ENCODE data around the genes B3GNT2, WDPCP and MDH1.

GRCh38 chr2:61426211-61426713 is 44.6 kb downstream of the USP34 start:
- RAMPAGE, long total RNA = no peak
- RRBS = no CpG with 5 or more reads among the region's 4 CpGs

- RAMPAGE, long total RNA = no peak
- RRBS = no CpG with 5 or more reads among the region's 5 CpGs
Measured at GRCh38 chr2:61460025-61460669, 10.7 kb downstream of the USP34 start.

DNA sequence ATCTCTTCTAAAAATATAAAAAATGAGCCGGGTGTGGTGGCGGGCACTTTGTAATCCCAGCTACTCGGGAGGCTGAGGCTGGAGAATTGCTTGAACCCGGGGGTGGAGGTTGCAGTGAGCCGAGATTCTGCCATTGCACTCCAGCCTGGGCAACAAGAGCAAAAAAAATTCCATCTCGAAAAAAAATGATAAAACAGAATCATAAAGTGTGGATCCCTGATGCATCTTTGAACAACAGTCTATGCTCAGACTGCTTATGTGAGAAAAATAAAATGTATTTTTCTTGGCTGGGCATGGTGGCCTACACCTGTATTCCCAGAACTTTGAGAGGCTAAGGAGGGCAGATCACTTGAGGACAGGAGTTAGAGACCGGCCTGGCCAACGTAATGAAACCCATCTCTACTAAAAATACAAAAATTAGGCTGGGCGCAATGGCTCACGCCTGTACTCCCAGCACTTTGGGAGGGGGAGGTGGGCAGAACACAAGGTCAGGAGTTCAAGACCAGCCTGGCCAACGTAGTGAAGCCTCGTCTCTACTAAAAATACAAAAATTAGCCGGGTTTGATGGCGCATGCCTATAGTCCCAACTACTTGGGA is 3.3 kb upstream of the USP34 start:
- RAMPAGE, long total RNA = no peak
- RRBS = no CpG with 5 or more reads among the region's 14 CpGs

GRCh38 chr2:61512701-61513314 is 25.3 kb downstream of the XPO1 start:
- RAMPAGE, long total RNA = no peak
- RRBS = no CpG with 5 or more reads among the region's 11 CpGs

- RAMPAGE, long total RNA = no peak
- RRBS = 3% methylated on average over 11 of the region's 49 CpGs
Measured at GRCh38 chr2:61537261-61537672, 889 bp downstream of the XPO1 start.

GRCh38 chr2:61854336-61855303 is 760 bp upstream of the FAM161A start:
- RAMPAGE, long total RNA = no peak
- RRBS = no CpG with 5 or more reads among the region's 36 CpGs

GRCh38 chr2:61887620-61888276 is 708 bp downstream of the CCT4 start:
- RAMPAGE, long total RNA = no peak
- RRBS = no CpG with 5 or more reads among the region's 19 CpGs

GRCh38 chr2:62192769-62193199 is 3.1 kb upstream of the B3GNT2 start:
- RAMPAGE, long total RNA = no peak
- RRBS = no CpG with 5 or more reads among the region's 1 CpG

- RAMPAGE, long total RNA = no peak
- RRBS = 2% methylated on average over 11 of the region's 25 CpGs
Measured at GRCh38 chr2:62196056-62196239, at the start of gene B3GNT2. Gene B3GNT2 (plus strand): TSS chr2:62196115.

GRCh38 chr2:62197304-62197635 is 1.4 kb downstream of the B3GNT2 start:
- RAMPAGE, long total RNA = no peak
- RRBS = no CpG with 5 or more reads among the region's 14 CpGs

- RAMPAGE, long total RNA = no peak
- RRBS = no CpG with 5 or more reads among the region's 6 CpGs
Measured at GRCh38 chr2:62213633-62214627, 18.0 kb downstream of the B3GNT2 start.

- RAMPAGE, long total RNA = no peak
- RRBS = no CpG with 5 or more reads among the region's 1 CpG
Measured at GRCh38 chr2:62540208-62540640, 34.2 kb upstream of the TMEM17 start.

GRCh38 chr2:62641222-62641975 is 64.1 kb upstream of the EHBP1 start:
- RAMPAGE, long total RNA = no peak
- RRBS = no CpG with 5 or more reads among the region's 2 CpGs

GRCh38 chr2:62654079-62654429 is 51.5 kb upstream of the EHBP1 start:
- RAMPAGE, long total RNA = no peak
- RRBS = no CpG with 5 or more reads among the region's 4 CpGs

DNA sequence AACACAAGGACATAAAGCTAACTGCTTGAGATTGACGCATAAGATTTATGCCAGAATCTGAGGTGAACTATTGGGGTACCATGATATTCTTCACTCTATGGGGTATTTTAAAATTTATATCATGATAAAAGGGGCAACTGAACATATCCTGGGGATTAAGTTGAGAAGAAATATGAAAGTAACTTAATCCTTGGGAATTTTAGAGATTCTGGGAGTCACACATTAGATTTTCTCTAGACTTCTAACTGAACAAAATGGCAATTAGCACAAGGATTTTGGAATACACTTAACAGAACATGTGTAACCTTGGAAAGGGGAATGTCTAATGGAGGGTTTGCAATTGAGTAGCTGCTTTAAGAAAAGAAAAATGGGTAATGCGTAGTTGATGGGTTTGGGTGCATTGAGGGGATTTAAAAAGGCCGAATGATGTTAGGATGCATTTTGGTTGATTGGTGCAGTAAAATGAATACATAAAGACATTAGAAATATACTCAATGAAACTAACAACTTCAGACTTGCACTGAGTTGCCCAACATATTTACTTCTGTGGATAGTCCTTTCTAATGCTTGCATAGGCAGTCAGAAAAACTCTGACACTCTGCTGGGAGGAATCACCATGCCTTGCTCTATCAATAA is 24.9 kb upstream of the OTX1 start:
- RAMPAGE, long total RNA = no peak
- RRBS = no CpG with 5 or more reads among the region's 3 CpGs

- RAMPAGE, long total RNA = no peak
- RRBS = no CpG with 5 or more reads among the region's 23 CpGs
Measured at GRCh38 chr2:63049296-63049643, 1.4 kb upstream of the OTX1 start.

DNA sequence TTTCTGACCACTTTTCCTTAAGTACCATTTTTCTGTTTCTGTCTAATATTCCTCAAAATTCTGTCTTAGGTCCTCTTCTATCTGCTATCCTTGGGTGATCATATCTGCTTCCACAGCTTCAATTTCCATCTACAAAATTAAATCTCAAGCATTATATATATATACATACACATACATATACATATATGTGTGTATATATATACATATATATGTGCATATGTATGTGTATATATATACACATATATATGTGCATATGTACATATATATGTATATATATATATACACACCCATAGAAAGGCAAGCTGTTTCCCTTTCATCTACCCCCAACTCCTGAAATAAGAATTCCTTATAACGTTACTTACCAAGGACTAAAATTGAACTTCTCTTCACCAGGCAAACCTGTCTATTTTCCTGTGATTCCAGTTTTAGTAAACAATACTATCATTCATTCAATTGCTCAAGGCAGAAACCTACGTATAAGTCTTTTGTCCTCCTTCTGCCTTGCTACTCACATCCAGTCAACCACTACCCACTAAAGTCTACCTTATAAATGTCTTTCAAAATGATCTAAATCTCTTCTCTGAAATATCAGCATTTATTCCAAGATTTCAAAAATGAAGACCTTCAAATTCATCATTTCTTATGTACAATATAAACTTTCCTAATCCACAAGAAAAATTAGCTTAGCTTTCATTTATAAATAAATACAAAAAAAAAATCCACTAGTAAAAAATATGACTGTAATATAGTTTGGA is 37.6 kb downstream of the WDPCP start:
- RAMPAGE, long total RNA = no peak
- RRBS = no CpG with 5 or more reads among the region's 2 CpGs

- RAMPAGE, long total RNA = no peak
- RRBS = 1% methylated on average over 18 of the region's 61 CpGs
Measured at GRCh38 chr2:63587802-63588881, at the start of gene WDPCP. Gene WDPCP (minus strand): TSS chr2:63588477.

GRCh38 chr2:63588882-63589641 is at the start of gene MDH1:
Gene MDH1 (plus strand): TSS chr2:63588963.
- RAMPAGE, long total RNA = start-site peak on the plus strand at chr2:63588960-63589012, 1,159 and 168 reads in 2 replicates
- RRBS = no CpG with 5 or more reads among the region's 36 CpGs

GRCh38 chr2:63840920-63841474 is 699 bp upstream of the UGP2 start:
- RAMPAGE, long total RNA = start-site peak on the plus strand at chr2:63840992-63841142, 726 and 140 reads in 2 replicates
- RRBS = 1% methylated on average over 9 of the region's 39 CpGs